ENCODE measurements around the genes H3C12, ZNF165 and RNF39.

DNA sequence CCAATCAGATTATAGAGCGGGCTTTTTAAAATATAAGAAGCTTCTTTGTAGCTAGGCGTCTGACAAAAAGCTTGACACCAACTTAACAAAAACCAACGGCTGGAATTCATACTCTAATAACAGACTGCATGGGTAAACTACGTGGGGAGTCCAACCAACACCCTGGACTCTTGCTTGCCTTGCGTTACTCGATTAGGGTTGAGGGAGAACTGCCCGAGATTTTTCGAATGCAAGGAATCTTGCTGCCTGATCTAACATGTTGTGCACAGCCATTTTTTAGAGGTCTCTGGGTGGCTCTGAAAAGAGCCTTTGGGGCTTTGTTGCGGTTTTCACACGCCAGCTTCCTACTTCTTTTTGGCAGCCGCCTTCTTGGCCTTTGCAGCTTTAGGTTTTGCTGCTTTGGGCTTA lies 879 bp downstream of the H1-5 start:
- PRO-cap, 5 experiments = no peak in any of the 5 experiments
- RAMPAGE, long total RNA, 2 experiments = no peak in any of the 2 experiments
- RRBS = no CpG with 5 or more reads among the region's 11 CpGs

GRCh38 chr6:27889572-27890318 lies 881 bp downstream of the H3C12 start:
- PRO-cap, 5 experiments = no peak in any of the 5 experiments
- RAMPAGE, long total RNA, 2 experiments = no peak in any of the 2 experiments
- RRBS = no CpG with 5 or more reads among the region's 12 CpGs

DNA sequence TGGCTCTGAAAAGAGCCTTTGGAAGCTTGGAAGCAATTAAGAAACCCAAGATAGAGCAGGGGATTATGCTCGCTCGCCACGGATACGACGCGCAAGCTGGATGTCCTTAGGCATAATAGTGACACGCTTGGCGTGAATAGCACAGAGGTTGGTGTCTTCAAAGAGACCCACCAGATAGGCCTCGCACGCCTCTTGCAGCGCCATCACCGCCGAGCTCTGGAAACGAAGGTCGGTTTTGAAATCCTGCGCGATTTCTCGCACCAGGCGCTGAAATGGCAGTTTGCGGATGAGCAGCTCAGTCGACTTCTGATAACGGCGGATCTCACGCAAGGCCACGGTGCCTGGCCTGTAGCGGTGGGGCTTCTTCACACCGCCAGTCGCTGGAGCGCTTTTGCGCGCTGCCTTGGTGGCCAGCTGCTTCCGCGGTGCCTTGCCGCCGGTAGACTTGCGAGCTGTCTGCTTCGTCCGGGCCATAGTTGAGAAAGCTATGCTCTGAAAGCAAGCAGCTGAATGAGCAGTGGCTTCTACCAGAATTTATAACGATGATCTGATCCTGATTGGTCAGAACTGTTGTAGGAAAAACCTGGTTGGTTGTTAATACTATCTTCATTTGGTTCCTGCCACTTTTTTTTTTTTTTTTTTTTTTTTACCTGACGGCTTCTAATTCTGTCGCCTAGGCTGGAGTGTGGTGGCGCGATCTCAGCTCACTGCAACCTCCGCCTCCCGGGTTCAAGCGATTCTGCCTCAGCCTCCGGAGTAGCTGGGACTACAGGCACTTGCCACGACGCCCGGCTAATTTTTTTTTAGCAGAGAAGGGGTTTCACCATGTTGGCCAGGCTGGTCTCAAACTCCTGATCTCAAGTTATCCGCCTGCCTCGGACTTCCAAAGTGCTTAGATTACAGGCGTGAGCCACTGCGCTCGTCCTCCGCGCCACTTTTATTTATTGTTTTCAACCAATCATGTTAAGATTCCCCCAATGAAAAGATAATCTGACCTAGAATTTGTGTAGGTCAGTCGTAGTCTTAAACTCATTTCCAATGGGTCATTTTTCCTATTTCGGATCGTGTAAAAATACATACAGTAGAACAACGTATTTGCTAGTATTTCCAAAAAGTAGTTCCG lies at the start of gene H3C12:
Gene H3C12 (minus strand): TSS at position 508 of the 1,123 bp plus-strand sequence.
- PRO-cap, 5 experiments = peak in 5 of 5 experiments; most common minus-strand start position 508 of the sequence (in 5)
- RAMPAGE, long total RNA, 2 experiments = start-site peak on the plus strand in 1 of 2 experiments, centred at position 707 of the sequence, 59 to 67 reads per replicate
- RRBS = no CpG with 5 or more reads among the region's 62 CpGs

DNA sequence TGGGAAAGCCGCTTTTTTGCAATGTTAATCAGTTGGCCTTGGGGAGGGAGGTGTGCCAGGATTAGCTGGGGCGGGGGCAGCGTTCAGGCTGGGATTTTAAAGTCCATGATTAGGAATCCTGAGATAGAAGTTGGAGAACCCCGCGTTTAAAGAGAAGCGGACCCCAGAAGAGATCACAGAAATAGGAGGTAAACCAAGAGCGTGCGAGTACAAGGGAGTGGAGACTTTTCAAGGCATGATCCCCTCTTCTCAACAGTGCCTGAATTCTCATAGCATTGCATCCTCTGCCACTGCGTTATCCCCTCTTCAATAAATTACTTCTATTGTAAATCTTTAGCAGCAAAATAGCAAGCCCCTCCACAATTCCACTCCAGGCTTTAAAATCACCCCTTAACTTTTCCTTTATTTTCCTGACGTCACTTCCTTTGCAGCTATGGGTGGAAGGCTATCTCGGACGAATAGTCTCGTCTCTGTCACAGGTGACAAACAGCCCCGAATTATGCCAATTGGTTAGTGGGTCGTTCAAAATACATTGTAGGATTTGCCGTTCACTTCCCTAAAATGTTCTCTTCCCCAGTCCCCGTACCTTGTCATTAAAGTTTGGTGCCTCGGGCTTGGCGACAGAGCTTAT lies 1.7 kb downstream of the H2BC17 start:
- PRO-cap, 5 experiments = peak in 5 of 5 experiments; most common plus-strand start position 434 of the sequence (in 5); most common minus-strand start position 367 of the sequence (in 3)
- RAMPAGE, long total RNA, 2 experiments = no peak in any of the 2 experiments
- RRBS = no CpG with 5 or more reads among the region's 19 CpGs

DNA sequence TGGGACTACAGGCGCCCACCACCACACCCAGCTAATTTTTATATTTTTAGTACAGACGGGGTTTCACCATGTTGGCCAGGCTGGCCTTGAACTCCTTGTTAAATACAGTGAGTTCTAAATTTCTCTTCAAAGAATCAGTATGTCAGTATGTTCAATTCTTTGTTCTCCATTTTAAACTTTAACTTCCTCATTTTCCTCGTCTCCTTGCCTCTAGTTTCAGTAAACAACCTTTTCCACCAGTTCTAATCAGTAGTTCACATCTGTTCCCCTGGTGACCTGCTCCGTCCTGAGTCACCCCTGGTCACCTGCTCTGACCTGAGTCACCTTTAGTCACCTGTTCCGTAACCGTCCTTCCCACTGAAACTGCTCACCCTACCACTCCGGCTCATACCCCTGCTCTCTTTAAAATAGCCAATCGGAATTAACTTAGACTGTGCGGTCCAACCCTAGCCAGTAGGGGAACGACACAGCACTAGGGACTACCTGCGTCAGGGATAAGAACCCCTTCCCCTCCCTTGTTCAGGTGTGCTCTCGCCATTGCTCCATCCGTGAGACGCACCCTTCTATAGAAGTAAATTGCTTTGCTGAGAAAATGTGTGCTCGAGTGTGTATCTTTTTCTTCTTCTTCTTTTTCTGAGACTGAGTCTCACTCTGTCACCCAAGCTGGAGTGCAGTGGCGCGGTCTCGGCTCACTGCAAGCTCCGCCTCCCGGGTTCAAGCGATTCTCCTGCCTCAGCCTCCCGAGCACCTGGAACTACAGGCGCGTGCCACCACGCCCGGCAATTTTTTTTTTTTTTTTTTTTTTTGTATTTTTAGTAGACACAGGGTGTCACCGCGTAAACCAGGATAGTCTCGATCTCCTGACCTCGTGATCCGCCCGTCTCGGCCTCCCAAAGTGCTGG lies at the start of gene ZNF165:
Gene ZNF165 (plus strand): TSS at position 808 of the 902 bp plus-strand sequence.
- PRO-cap, 5 experiments = peak in 4 of 5 experiments; most common plus-strand start position 453 of the sequence (in 2); most common minus-strand start position 359 of the sequence (in 2)
- RAMPAGE, long total RNA, 2 experiments = start-site peak on the plus strand in 1 of 2 experiments, centred at position 520 of the sequence, 28 reads per replicate
- RRBS = no CpG with 5 or more reads among the region's 33 CpGs

- PRO-cap, 5 experiments = no peak in any of the 5 experiments
- RAMPAGE, long total RNA, 2 experiments = no peak in any of the 2 experiments
- RRBS = no CpG with 5 or more reads among the region's 11 CpGs
These were observed 7.4 kb downstream of the ZSCAN9 start for GRCh38 chr6:28232347-28233067.

DNA sequence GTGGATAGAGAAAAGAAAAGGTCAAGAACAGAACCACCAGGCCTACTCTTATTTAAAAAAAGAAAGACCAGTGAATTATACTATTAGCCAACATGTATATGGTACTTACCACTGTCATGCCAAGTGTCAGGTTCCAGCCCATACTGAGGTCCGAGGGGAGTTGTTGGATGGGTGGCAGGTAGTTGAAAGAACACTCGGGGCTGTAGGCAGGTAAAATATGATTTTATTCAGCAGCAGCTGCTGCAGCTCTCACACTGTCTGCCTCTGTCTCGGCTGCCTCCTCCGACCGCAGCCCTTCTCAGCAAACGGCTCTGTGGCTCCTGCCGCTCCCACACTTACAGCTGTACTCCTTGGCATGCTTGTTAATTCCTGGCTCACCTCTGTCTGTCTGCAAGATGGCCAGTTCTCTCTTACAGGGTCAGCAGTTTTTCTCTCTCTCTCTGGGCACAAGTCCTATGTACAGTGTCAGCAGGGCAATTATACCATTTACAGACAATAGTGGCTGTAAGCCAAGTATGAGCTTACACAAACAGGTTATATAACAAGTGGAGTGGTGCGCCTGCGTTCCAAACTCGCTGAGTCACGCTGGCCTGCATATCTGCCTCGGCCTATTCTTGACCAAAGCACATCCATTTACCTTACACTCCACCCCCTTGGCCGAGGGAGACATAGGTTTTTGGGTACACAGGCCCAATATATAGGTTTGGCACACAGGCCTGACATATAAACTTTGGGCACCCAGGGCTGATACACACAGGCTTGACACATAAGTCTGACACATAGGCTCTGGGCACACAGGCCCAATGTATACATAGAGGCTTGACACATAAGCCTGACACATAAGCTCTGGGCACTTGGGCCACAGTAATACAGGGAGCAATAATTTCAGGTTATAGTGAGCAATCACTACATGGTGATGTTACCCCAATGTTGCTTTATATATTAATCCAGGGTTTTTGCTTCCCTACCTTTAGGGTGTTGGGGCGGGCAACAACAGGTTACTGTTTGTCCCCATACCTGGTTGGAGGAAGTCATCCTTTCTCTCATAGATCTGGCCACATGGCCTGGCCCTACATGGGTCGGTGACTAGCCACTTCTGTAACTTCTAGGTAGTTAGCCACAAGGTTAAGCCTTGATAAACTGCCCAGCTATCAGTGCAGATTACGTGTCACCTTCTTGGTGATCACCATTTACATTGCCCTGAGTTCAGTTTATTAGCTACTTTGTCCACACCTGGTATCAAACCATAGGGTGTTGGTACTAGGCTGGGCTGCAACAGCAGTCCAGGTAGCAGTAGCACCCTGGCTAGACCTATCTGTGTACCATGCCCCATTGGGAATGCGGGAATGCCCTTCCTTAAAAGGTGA lies 4.5 kb downstream of the ZKSCAN3 start:
- PRO-cap, 5 experiments = peak in 3 of 5 experiments; most common minus-strand start position 453 of the sequence (in 2)
- RAMPAGE, long total RNA, 2 experiments = no peak in any of the 2 experiments
- RRBS = no CpG with 5 or more reads among the region's 17 CpGs

DNA sequence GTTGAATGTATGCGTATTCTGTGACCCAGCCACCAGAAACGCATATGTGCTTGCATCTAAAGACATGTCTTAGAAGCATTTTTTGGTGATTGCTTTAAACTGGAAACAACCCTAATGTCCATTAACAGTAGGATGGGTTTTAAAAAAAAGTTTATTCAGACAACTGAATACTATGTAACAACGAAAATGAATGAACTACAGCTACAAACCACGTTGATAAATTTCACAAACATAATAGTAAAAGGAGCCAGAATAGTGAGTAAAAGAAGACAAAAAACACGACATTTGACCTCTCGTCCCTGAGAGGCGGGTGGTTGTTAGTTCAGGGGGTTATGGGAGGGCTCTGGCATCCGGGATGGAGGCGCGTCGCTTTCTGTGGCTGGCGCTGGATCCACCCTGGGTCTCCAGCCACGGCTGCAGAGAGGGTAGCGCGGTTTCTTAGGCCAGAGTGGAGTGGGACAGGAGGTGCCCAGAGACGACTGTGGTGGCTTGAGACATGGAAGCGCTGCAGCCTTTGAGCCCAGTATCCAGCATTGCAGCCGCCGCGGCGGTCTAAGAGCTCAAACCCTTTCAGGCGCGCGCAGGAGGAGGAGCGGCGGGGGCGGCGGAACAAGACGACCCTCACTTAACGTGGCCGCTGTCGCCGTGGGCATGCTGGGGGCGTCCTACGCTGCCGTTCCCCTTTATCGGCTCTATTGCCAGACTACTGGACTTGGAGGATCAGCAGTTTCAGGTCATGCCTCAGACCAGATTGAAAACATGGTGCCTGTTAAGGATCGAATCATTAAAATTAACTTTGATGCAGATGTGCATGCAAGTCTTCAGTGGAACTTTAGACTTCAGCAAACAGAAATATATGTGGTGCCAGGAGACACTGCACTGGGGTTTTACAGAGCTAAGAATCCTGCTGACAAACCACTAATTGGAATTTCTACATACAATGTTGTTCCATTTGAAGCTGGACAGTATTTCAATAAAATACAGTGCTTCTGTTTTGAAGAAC lies 3.7 kb upstream of the ZSCAN23 start:
- PRO-cap, 5 experiments = no peak in any of the 5 experiments
- RAMPAGE, long total RNA, 2 experiments = no peak in any of the 2 experiments
- RRBS = no CpG with 5 or more reads among the region's 38 CpGs

GRCh38 chr6:28478533-28478804 lies 35.2 kb upstream of the ZSCAN23 start:
- PRO-cap, 5 experiments = no peak in any of the 5 experiments
- RAMPAGE, long total RNA, 2 experiments = no peak in any of the 2 experiments
- RRBS = no CpG with 5 or more reads among the region's 9 CpGs

GRCh38 chr6:28606284-28607423 lies 19.6 kb upstream of the SCAND3 start:
- PRO-cap, 5 experiments = no peak in any of the 5 experiments
- RAMPAGE, long total RNA, 2 experiments = no peak in any of the 2 experiments
- RRBS = 0% methylated on average over 1 of the region's 33 CpGs

GRCh38 chr6:28633871-28634292 lies 46.8 kb upstream of the SCAND3 start:
- PRO-cap, 5 experiments = no peak in any of the 5 experiments
- RAMPAGE, long total RNA, 2 experiments = no peak in any of the 2 experiments
- RRBS = no CpG with 5 or more reads among the region's 12 CpGs

- PRO-cap, 5 experiments = no peak in any of the 5 experiments
- RAMPAGE, long total RNA, 2 experiments = no peak in any of the 2 experiments
- RRBS = no CpG with 5 or more reads among the region's 15 CpGs
These were observed 133.3 kb upstream of the SCAND3 start for GRCh38 chr6:28720300-28720842.

GRCh38 chr6:28838093-28838456 lies 85.7 kb downstream of the TRIM27 start:
- PRO-cap, 5 experiments = no peak in any of the 5 experiments
- RAMPAGE, long total RNA, 2 experiments = no peak in any of the 2 experiments
- RRBS = no CpG with 5 or more reads among the region's 10 CpGs

GRCh38 chr6:28885285-28885689 lies 38.5 kb downstream of the TRIM27 start:
- PRO-cap, 5 experiments = no peak in any of the 5 experiments
- RAMPAGE, long total RNA, 2 experiments = no peak in any of the 2 experiments
- RRBS = no CpG with 5 or more reads among the region's 15 CpGs

GRCh38 chr6:28981873-28982536 lies 23.1 kb downstream of the ZNF311 start:
- PRO-cap, 5 experiments = peak in 3 of 5 experiments; most common plus-strand start chr6:28982085 (in 3); most common minus-strand start chr6:28982011 (in 2)
- RAMPAGE, long total RNA, 2 experiments = no peak in any of the 2 experiments
- RRBS = no CpG with 5 or more reads among the region's 26 CpGs

GRCh38 chr6:29553107-29554084 lies 3.2 kb downstream of the OR2I1P start:
- PRO-cap, 5 experiments = peak in 1 of 5 experiments; most common minus-strand start chr6:29553639 (in 1)
- RAMPAGE, long total RNA, 2 experiments = no peak in any of the 2 experiments
- RRBS = no CpG with 5 or more reads among the region's 87 CpGs

GRCh38 chr6:29790544-29791173 lies 37.0 kb upstream of the HLA-G start:
- PRO-cap, 5 experiments = no peak in any of the 5 experiments
- RAMPAGE, long total RNA, 2 experiments = no peak in any of the 2 experiments
- RRBS = no CpG with 5 or more reads among the region's 5 CpGs

DNA sequence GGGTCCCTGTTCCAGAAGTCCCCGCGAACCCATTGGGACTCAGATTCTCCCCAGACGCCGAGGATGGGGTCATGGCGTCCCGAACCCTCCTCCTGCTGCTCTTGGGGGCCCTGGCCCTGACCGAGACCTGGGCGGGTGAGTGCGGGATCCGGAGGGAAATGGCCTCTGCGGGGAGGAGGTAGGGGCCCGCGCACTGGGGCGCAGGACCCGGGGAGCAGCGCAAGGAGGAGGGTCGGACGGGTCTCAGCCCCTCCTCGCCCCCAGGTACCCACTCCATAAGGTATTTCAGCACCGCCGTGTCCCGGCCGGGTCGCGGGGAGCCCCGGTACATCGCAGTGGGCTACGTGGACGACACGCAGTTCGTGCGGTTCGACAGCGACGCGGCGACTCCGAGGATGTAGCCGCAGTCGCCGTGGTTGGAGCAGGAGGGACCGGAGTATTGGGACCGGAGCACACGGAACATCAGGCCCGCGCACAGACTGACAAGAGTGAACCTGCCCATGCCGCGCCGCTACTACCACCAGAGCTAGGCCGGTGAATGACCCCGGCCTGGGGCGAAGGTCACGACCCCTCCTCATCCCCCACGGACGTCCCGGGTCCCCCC lies 15.8 kb upstream of the HLA-A start:
- PRO-cap, 5 experiments = peak in 4 of 5 experiments; most common plus-strand start position 42 of the sequence (in 3); most common minus-strand start position 490 of the sequence (in 1)
- RAMPAGE, long total RNA, 2 experiments = no peak in any of the 2 experiments
- RRBS = 2% methylated on average over 25 of the region's 56 CpGs

- PRO-cap, 5 experiments = no peak in any of the 5 experiments
- RAMPAGE, long total RNA, 2 experiments = no peak in any of the 2 experiments
- RRBS = 17% methylated on average over 20 of the region's 44 CpGs
These were observed at the start of gene RNF39 for GRCh38 chr6:30075461-30076215. RNF39 (minus strand) TSS chr6:30075769.

- PRO-cap, 5 experiments = no peak in any of the 5 experiments
- RAMPAGE, long total RNA, 2 experiments = no peak in any of the 2 experiments
- RRBS = no CpG with 5 or more reads among the region's 9 CpGs
These were observed 10.3 kb upstream of the RNF39 start for GRCh38 chr6:30085946-30086286.

Data from liver (tissue), 9 donors.